Colic lymph node (tissue), 1 donor: ENCODE data around the genes NLGN4Y, CDY2A, RBMY1D and PRY2.

GRCh38 chrY:7273334-7274555, 362.2 kb upstream of the AMELY start:
- PRO-cap: no peak

DNA sequence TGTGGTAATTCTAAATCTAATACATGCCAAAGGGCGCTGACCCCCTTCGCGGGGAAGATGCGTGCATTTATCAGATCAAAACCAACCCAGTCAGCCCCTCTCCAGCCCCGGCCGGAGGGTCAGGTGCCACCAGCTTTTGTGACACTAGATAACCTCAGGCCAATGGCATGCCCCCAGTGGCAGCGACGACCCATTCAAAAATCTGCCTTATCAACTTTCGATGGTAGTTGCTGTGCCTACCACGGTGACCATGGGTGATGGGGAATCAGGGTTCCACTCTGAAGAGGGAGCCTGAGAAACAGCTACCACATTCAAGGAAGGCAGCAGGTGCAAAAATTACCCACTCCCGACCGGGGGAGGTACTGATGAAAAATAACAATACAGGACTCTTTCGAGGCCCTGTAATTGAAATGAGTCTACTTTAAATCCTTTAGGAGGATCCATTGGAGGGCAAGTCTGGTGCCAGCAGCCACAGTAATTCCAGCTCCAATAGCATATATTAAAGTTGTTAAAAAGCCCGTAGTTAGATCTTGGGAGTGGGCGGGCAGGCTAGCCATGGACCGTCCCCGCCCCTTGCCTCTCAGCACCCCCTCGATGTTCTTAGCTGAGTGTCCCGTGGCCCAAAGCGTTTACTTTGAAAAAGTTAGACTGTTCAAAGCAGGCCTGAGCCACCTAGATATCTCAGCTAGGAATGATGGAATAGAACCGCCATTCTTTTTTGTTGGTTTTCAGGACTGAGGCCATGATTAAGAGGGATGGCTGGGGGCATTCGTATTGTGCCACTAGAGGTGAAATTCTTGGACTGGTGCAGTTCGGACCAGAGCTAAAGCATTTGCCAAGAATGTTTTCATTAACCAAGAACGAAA, 670.0 kb downstream of the TSPY10 start:
- PRO-cap: no peak

GRCh38 chrY:13702434-13703042, 1.2 kb upstream of the TMSB4Y start:
- PRO-cap: no peak

GRCh38 chrY:14309032-14309299, 215.4 kb upstream of the NLGN4Y start:
- PRO-cap: no peak

DNA sequence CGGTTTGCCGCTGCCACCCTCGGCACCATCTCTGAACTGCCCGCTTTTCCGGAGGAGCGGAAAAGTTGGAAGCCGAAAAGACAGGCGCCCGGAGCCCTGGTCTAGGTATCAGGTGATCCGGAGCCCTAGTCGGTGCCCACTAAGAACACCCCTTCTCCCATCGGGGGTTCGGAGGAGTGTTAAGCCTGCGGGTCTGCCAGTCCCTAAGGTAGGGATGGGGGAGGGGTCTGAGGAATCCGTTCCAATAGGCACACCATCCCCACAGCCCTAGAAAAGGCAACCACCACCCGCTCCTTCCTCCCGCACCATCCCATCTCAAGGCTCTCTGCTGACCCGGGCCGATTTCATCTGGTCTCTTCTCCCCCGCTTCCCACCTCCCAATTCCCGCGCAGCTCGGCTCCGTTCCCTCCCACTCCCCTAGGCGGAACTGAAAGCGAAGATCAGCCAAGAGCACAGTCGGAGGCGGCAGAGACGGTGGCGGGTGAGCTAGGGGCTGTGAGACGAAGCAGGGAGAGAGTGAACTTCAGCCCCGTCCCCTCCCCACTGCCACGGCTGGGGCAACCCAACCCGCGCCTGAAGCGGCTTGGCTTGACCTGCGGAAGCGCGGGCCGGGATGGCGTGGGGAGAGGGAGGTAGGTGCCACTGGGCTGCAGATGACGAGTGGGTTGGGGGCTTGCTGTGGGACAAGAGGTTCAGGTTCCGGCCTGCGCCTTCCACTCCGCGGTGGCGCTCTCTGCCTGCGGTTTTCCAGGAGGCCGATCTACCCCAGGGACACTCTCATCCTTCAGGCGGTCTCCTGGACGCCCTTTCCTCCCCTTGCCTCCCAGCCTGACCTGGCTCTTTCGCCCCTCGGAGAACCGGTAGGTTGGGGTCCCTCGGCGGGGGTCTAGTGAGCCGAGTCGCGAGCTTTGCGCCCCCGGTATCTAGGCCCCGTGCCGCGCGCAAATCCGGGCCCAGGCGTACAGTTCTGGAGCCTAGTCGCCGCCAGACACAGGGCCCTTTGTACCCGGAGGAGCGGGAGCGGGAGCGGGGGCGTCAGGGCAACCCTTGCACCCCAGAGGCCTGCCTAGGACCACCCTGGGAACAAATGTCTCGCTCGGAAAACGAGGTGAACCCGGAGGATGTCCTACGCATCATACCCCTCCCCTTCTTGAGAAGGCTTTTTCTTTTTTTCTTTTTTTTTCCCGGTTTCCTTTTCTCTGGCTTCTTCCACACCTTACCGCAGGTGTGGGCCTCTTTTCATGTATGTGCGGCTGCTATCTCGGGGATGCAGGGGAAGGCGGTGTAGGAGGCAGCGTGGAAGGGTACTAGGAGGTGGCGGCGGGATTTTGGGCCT, at the start of gene NLGN4Y:
TSS of gene NLGN4Y (plus strand) at position 453 of the 1,336 bp plus-strand sequence.
- PRO-cap: no peak

GRCh38 chrY:15792685-15793169, 1268.4 kb downstream of the NLGN4Y start:
- PRO-cap: no peak

GRCh38 chrY:18025570-18025937, at the start of gene CDY2A:
Gene CDY2A (plus strand): TSS chrY:18025787.
- PRO-cap: no peak

- PRO-cap: no peak
Measured at GRCh38 chrY:19042775-19043665, 269.5 kb upstream of the HSFY2 start.

- PRO-cap: no peak
Measured at GRCh38 chrY:19869660-19870138, 125.2 kb upstream of the KDM5D start.

DNA sequence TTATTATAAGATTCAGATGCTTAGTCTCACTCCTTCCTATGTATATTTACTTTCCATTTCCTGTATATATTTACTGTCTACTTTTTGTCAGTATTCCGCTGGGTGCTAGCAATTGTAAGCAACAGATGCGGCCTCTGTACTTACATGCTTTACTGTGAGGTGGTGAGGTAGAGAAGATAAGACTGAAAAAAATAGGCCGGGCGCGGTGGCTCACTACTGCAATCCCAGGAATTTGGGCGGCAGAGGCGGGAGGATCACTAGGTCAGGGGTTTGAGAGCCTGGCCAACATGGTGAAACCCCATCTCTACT, 660 bp upstream of the EIF1AY start:
- PRO-cap: no peak

DNA sequence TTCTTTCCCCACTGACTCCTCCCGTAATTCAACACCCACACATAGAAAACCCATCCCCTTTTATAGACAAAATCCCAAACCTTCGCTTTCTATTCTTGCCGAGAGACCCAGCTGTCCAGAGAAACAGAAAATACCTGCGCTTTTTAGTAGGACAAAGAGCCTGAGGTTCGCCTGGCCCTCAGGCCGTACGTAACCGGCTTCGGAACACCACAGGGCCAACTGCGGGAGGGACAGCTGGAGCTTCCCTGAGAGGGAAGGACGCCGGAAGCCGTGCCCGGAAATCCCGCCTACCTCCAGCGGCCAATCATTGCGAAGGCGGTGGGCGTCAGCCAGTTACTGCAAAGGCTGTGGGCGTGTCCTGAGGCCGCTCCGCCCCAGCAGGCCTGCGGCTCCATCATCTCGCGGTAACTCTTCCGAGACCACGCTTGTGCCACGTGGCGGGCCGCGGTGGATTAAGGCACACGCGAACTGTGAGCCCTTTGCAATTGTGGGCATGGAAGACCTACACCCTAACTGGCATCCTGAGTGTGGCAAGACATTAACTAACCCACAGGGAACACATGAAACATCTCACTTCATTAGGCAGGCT, at the start of gene RBMY1D:
TSS of gene RBMY1D (minus strand) at position 282 of the 589 bp plus-strand sequence.
- PRO-cap: no peak

DNA sequence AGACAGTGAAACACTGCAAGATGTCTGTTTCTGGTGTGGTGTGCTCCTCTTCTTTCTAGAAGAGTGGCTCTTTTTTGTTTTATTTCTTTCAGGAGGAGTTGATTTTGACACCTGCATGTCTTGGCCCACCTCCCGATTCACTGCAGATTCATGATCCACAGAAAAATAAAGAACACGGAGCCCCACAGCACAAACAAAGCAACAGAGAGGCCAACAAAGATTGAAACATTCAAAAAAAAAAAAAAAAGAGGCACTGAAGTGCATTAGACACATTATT, at the start of gene PRY2:
TSS of gene PRY2 (minus strand) at position 54 of the 277 bp plus-strand sequence.
- PRO-cap: no peak